ENCODE data around the genes ZNF839 and TECPR2.

DNA sequence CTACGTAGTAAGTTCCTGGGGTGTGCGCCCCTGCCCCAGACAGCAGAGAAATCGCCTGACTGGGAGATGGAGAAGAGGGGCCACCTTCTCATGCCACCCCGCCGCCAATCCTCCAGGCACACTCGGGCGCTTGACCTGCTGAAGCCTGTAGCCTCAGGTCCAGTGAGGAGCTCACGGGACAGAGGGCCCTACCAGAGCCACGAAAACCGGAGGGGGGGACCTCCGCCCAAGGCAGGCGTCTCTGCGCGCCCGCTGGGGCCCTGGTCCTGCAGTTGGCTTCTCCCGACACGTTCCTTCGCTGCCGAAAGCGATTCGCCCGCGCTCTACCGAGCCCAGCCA lies 202.1 kb upstream of the PPP2R5C start:
- PRO-cap, result no peak
- RAMPAGE, long total RNA, 4 experiments, result no peak in any of the 4 experiments

DNA sequence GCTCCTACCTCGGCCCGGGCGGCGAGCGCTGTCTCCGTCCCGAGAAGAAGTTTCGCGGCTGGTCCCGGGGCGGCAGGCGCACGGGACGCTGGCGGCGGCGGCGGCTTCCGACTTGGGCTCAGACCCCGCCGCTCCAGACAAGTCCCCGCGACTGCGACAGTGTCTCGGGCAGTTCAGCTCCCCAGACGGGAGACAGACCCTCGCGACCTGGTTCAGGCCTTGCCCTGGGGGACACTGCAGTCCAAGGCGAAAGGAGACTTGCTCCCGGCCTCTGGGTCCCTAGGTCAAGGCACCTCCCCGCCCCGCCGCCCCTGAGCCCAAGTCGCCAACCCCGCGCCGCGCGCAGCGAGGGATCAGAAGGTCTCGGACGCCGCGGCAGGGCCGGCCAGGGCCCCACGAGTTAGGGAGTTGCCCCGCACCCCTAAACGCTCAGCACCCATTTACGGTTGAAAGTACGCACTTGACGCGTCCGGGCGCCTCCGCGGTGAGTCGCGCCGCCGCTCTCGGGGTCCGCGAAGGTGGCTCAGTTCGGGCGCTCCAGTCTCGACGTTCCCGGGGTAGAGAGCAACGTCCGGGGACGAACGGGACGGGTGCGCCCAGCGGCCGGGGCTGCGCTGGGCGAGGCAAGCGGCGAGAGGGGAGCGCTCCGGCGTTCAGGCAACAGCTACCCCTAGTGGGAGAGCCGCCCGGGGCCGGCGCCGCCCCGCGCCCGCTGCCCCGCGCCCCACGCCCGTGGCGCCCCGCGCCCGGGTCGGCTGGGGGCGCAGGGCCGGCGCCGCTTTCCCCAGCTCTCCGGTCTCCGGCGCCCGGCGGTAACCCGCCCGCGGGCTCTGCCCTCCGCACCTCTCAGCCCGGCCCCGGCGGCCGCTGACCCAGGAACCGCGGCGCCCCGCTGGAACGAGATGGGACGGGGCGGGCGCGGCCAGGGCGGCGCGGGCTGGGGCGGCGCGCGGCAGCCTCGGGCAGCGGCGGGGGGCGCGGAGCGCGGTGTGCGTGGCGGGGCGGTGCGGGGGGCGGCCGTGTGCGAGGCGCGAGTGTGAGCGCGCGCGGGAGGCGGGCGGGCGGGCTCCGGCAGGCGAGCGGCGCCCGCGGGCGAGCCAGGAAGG lies 201.4 kb upstream of the PPP2R5C start:
- PRO-cap, result no peak
- RAMPAGE, long total RNA, 4 experiments, result start-site peak on the minus strand in 3 of 4 experiments, centred at positions 247 to 588 of the sequence, 21 to 431 reads per replicate

- PRO-cap, result no peak
- RAMPAGE, long total RNA, 4 experiments, result no peak in any of the 4 experiments
Observed at GRCh38 chr14:101560898-101561719, 200.4 kb upstream of the PPP2R5C start.

DNA sequence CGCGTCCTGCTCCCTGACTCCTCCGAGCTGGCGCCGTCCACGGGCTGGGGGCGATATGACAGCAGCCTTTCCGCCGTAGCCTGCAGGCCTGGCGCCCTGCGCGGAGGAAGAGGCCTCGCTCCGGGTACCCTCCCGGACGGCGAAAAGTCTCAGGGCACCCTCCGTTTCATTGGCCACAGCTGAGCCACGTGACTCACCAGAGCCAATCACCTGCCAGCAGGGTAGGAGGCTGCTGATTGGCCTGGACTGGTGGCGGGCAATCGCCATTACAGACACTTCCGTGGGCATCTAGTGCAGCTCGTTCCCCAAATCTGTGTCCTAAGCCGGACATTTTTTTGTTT lies 177.0 kb upstream of the PPP2R5C start:
- PRO-cap, result no peak
- RAMPAGE, long total RNA, 4 experiments, result no peak in any of the 4 experiments

DNA sequence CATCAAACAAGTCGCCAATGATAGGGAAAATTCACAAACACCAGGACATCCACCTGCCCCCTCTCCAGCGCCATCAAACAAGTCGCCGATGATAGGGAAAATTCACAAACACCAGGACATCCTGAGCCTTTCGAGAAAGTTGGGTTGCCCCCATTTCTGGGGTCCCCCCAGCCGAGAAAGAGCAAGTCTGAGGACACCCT lies 162.4 kb upstream of the PPP2R5C start:
- PRO-cap, result no peak
- RAMPAGE, long total RNA, 4 experiments, result no peak in any of the 4 experiments

GRCh38 chr14:101834359-101835005 lies 73.0 kb downstream of the PPP2R5C start:
- PRO-cap, result no peak
- RAMPAGE, long total RNA, 4 experiments, result no peak in any of the 4 experiments

- PRO-cap, result no peak
- RAMPAGE, long total RNA, 4 experiments, result no peak in any of the 4 experiments
Observed at GRCh38 chr14:101925890-101926532, 38.4 kb upstream of the DYNC1H1 start.

GRCh38 chr14:101997833-101998212 lies 33.5 kb downstream of the DYNC1H1 start:
- PRO-cap, result no peak
- RAMPAGE, long total RNA, 4 experiments, result no peak in any of the 4 experiments

DNA sequence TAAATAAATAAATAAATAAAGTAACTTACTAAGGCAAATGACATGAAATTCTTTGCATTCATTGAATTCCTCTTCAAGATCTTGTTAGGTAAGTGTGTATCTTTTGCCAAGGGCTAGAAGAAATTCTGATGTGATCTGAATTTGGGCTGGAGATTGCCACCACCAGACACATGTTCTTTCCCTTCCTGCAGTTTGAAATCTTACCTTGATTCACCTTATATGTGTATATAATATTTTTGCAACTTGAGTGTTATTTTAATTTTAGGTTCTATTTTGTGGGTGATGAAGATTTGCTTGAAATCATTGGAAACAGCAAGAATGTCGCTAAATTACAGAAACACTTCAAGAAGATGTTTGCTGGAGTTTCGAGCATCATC lies 39.9 kb downstream of the DYNC1H1 start:
- PRO-cap, result no peak
- RAMPAGE, long total RNA, 4 experiments, result no peak in any of the 4 experiments

GRCh38 chr14:102008711-102009418 lies 44.5 kb downstream of the DYNC1H1 start:
- PRO-cap, result no peak
- RAMPAGE, long total RNA, 4 experiments, result no peak in any of the 4 experiments

- PRO-cap, result no peak
- RAMPAGE, long total RNA, 4 experiments, result no peak in any of the 4 experiments
Observed at GRCh38 chr14:102027766-102028262, 59.0 kb downstream of the HSP90AA1 start.

DNA sequence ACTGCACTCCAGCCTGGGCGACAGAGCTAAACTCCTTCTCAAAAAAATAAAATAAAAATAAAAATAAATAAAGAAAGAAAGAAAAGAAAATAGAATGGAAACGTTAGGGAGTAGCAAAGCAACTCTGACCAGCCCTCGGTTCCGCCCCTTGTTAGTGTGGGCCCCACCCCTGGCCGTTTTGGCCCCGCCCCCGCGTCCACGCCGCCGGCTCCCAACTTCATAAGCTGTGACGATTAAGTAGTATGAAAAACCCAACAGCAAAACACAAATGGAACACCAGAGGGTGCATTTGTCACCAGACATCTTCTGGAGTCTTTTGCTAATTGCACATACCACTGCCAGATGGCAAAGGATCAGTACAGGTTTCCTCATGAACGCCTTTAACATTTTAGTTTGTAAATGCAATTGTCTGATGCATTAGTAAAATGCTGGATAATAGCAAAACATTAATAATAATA lies 23.8 kb downstream of the HSP90AA1 start:
- PRO-cap, result no peak
- RAMPAGE, long total RNA, 4 experiments, result no peak in any of the 4 experiments

DNA sequence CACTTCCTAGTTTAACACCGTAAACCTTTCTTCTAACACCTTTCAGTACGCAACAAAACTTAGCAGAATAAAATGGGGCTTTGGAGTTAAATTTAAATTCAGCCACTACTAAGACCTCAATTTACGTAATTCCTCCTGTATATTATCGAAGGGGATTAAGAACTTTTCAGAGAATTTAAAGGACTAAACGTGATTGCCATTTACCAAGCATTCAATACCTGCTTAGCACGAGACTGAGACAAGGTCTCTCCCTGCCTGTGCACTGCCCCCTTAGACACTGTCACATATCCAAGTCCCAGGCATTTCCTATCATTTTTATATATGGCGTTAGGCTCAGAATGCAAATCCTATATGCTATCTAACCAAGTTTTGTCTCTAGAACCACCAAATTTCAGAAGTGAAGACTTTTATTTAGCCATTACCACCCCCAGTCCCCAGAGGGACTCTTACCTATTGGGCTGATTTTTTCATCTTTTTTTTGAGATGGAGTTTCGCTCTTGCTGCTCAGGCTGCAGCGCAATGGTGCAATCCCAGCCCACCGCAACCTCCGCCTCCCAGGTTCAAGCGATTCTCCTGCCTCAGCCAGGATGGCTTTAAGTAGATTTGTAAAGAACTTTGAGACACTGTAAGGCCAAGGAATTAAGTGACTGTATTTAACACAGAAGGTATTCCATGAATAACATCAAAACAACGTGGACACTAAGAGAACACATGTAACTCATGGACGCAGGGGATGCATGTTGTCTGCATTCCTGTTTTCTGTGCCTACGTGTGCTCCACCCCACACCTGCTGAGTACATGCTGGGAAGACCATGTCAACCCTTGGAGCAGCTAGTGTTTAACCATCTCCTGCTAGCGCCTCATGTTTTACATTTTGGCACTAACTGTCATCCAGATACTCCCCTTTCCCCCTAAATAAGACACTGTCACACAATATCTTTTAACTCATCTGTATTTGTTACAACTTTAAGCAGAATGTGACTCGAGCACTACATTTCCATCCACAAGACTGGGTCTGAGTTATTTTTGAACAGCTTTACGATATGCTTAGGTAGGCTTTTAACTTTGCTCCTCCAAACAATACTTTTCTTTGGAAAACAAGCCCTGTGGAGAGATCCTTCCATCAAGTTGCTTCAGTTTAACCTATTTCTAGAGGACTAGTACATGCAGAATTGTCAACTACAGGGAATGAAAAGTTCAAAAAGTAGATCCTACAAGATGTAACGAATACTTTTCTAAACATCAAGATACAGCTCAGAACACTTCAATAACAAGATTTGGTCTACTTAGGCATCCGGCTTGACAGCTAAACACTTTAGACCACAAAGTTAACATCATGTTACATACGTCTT lies 6.3 kb downstream of the HSP90AA1 start:
- PRO-cap, result no peak
- RAMPAGE, long total RNA, 4 experiments, result no peak in any of the 4 experiments

- PRO-cap, result no peak
- RAMPAGE, long total RNA, 4 experiments, result no peak in any of the 4 experiments
Observed at GRCh38 chr14:102184578-102185084, 44.9 kb downstream of the WDR20 start.

DNA sequence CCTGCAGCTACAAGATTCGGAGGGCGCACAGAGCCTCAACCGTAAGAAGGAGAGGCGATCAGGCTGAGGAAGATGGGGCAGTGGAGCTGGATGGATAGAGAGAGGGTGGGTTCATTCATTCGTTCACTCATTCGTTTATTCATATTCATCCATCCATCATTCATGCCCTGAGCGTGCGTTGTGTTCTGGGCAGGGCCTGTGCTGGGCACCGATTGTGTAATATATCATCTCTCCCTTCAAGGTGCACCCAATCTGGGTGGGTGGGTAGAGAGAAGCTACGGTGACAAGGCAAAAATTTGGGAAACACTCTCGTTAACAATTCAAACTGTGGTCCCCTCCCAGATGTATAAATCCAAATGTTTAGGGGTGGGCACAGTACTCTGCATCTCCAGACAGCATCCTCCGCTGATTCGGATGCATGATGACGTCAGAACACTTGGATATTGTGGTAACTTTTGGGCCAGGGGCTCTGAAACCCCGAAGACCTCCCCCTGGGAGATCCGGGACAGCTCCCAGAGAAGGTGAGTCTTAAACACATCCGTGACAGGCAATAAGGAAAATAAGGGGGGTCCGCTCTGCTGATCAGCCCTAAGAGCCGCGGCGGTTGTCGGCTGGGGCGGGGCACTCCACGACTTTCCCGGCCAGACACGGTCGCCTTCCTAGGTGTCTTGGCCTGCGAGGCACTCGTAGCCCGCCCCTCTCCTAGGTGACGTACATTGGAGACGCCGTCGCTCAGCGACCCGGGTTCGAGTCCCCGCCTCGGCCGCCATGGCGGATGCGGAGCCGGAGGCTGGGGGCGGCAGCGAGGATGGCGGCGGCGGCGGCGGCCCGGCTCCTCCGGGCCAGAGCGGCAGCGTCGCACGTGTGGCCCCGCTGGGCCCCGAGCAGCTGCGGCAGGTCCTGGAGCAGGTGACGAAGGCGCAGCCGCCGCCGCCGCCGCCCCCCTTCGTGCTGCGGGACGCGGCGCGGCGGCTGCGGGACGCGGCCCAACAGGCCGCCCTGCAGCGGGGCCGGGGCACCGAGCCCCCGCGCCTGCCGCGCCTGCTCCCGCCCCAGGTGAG lies at the start of gene ZNF839:
TSS of gene ZNF839 (plus strand) at position 749 of the 1,061 bp plus-strand sequence.
- PRO-cap, result no peak
- RAMPAGE, long total RNA, 4 experiments, result no peak in any of the 4 experiments

GRCh38 chr14:102362774-102364060 lies at the start of gene TECPR2:
Gene TECPR2, plus strand, starts transcription at chr14:102362941.
- PRO-cap, result bidirectional peak, plus-strand start at chr14:102363089, minus-strand start at chr14:102362838
- RAMPAGE, long total RNA, 4 experiments, result start-site peak on the minus strand in 4 of 4 experiments, at chr14:102362860-102362883 at its widest, 41 to 186 reads per replicate

- PRO-cap, result no peak
- RAMPAGE, long total RNA, 4 experiments, result no peak in any of the 4 experiments
Observed at GRCh38 chr14:102365296-102365704, 2.6 kb downstream of the TECPR2 start.

DNA sequence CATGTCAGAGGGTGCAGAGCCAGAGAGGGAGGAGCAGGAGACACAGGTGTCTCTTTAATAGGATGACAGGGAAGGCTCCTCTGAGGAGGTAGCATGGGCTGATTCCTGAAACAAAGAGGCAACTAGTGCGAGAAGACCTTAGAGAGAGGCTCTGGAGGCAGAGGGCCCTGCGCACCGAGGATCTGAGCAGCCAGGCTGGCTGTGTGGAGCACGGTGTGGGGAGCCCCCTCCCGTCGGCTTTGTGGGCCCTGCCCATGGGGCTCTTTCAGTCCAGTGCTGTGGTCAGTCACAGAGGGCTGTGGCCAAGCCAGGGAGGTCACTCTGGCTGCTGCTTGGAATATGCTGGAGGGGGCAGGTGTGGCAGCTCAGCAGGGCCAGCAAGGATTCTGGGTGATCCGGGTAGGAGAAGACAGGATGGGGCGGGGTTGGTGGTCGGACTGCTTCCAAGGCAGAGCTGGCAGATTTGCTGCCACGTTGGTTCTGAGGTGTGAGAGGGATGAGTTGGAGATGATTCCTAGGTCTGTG lies 55.7 kb downstream of the TECPR2 start:
- PRO-cap, result no peak
- RAMPAGE, long total RNA, 4 experiments, result no peak in any of the 4 experiments

DNA sequence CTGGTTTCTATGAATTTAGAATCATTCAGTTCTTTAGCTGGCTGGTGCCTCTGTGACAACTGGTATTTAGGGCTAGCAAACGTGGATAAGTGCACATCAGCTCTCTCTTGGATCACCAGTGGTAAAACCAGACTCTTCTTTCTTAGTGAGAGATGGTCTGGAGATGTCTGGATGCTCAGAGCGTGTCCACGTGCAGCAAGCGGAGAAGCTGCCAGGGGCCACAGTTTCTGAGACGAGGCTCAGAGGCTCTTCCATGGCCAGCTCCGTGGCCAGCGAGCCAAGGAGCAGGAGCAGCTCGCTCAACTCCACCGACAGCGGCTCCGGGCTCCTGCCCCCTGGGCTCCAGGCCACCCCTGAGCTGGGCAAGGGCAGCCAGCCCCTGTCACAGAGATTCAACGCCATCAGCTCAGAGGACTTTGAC lies 68.9 kb downstream of the TECPR2 start:
- PRO-cap, result no peak
- RAMPAGE, long total RNA, 4 experiments, result no peak in any of the 4 experiments

DNA sequence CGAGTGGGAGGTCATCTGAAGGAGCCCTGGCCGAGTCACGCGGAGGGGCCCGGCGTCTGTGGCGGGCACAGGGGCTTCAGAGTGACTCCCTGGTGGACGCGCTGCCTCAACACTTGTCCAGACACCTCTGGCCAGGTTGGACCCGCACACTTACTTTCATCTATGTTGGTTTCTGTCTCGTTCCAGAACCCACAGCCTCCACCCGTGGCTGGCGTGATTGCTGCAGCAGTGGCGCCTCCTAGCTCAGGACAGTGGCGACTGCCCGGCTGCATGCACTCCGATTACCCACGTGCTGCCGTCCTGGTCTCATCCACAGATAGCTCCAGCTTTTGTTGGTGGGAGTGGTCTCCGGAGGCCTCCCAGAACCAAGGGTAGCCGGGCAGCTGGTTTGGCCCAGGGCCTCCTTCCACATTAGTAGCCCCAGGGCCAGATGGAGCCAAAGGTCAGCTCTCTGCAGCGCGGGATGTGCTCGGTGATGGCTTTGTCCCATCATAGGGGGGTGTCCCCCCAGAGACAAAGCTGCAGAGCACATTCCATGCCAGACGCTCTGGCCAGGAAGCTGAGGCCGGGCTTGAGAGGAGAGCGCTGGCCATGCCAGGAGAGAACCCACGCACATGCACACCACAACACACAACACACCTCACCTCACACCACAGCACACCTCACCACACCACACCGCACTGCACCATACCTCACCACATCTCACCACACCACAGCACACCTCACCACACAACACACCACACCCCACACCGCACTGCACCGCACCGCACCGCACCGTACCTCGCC lies 11.1 kb downstream of the ANKRD9 start:
- PRO-cap, result no peak
- RAMPAGE, long total RNA, 4 experiments, result no peak in any of the 4 experiments

All from omental fat pad (tissue), 4 donors.